A172 (cell line): ENCODE data around the genes PNPT1 and EFEMP1.

DNA sequence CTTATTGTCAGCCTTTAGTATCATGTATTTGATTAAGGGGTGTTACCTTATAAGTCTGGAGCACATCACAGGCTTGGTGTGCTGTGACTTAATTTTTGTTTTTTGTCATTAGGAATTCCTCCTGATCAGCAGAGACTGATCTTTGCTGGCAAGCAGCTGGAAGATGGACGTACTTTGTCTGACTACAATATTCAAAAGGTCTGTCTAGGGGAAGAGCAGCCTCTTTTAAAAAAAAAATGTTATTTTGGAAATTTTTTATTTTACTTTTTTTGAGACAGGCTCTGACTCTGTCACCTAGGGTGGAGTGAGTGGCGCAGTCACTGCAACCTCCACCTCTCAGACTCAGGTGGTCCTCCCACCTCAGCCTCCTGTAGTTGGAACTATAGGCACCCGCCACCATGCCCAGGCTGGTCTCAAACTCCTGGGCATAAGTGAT lies 1.5 kb downstream of the RPS27A start:
- RAMPAGE, long total RNA: no peak

DNA sequence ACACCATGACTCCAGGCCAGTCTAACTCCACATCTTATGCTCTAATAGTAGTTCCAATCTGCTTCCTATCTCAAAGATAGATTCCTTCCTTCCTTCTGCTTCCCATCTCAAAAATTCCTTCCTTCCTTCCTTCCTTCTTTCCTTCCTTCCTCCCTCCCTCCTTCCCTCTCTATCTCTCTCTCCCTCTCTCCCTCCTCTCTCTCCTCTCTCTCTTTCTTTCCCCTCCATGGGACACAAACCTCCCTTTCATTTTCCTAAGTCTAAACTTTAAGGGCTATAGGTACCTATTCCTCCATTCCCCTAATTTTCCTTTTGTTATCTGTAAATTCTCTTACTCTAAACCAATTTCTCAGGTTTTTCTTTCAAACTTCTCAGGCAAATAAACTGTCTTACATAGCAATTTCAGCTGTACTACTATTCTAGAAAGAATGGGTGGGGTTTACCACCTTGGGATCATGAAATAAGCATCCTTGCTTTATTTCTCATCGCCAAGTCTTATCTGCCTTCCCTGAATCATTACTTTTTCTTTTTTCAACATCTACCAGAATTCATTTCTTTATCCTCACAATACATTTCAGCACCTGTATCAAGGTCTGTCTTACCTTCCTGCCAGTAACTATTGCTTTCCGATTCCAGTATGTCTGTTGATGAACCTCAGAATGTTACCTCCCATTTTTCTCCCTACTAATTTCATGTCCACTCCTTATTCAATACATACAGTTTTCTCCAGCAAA lies 62.3 kb downstream of the CCDC88A start:
- RAMPAGE, long total RNA: no peak

- RAMPAGE, long total RNA: no peak
These were observed 40.1 kb upstream of the CCDC88A start for GRCh38 chr2:55459585-55460229.

DNA sequence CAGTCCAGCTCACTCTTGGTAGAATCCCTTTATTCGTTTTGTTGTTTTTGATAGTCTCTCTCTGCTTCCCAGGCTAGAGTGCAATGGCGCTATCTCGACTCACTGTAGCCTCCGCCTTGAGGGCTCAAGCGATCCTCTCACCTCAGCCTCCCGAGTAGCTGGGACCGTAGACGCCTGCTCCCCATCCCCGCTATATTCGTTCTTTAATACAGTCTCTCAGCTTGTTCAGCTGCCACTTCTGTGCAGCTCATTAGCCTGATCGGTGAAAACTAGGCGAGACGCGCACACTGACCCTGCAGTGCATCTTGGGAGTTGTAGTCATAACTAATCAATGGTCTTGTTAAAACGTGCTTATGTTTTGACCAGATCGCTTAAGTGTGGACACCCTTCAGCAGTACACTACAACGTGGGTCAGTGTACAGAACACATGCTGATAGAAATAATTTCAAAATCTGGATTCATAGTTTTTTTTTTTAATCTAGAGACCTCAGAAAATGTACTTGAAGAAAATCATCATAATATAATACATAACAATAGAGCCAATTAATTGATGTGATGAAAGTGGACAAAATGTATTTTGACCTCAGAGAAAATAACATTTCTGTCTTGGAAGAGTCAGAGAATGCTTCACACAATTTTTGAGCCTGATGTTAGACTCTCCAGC lies 1.3 kb upstream of the PPP4R3B start:
- RAMPAGE, long total RNA: no peak

DNA sequence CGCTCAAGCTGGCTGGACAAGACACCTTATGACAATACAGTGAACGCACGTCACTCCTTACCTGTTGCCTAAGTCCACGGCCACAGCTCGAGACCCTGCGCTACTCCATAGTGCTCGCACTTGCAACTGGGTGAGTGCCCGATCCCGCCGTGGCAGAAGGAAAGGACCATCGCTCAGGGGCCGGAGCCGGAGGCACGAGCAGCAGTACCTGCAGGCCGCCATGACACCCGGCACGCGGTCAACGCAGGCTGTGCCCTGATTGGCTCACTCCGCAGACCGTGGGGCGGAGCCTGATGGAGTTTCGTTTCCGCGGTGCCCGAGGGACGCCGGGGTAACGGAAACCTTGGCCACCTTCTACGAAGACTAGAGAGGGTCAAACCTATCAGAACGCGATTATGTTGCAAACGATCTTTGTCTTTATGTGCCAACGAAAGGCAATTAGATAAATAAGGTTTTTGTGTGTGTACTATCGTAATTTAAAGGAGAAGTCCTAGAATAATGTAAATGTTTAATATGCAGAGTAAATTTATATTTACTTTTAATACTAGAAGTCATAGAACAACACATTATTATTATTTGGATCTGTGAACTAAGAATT lies at the start of gene PNPT1:
Gene PNPT1, minus strand, starts transcription at position 243 of the 598 bp plus-strand sequence.
- RAMPAGE, long total RNA: start-site peak on the minus strand centred at position 237 of the sequence, 7 bp wide, 190 and 188 reads in 2 replicates

- RAMPAGE, long total RNA: start-site peak on the minus strand at chr2:55923776-55923829, 41 and 87 reads in 2 replicates
These were observed at the start of gene EFEMP1 for GRCh38 chr2:55923625-55924228. Gene EFEMP1 (minus strand): TSS chr2:55923782.

- RAMPAGE, long total RNA: no peak
These were observed 66.0 kb upstream of the CCDC85A start for GRCh38 chr2:56117699-56118298.

DNA sequence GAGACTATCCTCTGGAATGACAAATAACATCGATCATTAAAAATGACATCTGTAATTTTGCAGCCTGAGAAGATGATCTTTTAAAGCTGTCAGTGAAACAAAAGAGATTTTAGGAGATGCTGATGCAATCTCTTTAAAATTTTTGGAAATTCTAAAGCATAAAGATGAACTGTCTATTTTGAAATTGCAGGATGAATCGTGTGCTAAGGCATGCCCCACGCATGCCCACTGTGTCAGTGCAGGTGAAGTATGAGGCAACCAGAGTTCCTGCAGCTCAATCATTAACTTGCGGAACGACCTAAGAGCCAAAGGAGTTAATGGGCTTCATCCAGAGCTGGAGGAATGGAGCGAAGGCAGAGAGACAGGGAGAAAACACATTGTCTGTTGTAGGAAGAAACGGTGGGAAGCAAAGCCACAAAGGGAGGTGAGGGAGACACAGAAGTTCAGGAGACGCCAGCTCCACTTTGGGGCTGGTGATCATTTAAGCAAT lies 265.2 kb downstream of the CCDC85A start:
- RAMPAGE, long total RNA: no peak

- RAMPAGE, long total RNA: no peak
These were observed 1080.8 kb upstream of the FANCL start for GRCh38 chr2:59321885-59322343.

- RAMPAGE, long total RNA: no peak
These were observed 461.5 kb downstream of the BCL11A start for GRCh38 chr2:60091863-60092504.

DNA sequence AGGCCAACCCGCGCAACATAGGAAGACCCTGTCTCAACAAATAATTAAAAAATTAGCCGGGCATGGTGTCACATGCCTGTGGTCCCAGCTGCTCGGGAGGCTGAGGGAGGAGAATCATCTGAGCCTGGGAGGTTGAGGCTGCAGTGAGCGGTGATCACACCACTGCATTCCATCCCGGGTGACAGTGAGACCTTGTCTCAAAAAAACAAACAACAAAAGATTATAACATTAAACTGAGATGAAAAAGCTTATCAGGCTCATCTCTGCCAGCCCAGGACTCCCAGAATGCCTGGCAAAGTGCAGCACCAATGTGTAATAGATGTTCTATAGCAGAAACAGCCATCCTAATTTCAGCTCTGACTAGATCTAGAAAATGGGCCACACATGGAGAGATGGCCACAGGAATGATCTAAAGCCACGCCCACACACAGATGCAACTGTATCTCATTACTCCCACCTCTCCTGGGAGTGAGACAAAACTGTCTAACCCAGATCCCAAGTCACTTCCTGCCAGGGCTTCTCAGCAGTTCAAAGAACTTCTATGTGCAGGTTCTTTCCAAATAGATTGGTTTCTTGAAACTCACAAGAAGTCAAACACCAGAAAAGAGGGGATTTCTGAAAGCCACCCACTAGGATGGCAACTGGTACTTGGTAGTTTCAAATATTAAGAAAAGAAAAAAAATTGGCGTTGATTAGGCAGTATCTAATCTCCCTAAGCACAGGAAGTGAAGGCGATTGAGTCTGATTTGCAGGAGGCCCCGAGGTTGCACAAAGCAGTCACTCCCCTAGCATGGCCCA lies 50.8 kb downstream of the PAPOLG start:
- RAMPAGE, long total RNA: no peak

DNA sequence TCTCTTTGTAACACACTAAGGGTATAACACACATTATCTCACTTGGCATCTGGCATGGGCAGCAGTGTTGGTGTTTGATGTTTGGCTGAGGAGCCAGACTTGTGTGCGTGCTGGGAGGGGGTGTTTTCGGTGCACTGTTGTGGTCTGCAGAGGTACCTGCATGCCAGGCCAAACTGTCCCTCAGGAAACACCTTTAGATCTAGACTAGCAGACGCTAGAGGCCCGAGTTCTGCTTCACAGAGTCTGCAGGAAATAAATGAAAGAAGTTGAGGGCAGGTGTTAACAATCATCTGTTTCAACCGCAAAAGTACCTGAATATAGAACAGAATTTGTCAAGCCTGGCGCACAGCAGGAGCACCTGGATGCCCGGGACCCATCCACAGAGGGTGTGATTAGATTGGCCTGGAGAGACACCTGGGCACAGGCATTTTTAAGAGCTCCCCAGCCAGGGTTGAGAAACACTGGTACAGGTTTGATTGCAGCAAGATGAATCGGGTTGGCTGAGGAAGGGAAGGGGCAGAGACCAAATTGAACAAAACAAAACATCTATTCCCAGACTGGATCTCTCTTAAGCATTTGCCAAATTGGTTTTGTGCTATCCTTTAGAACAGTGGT lies 40.4 kb upstream of the REL start:
- RAMPAGE, long total RNA: no peak

GRCh38 chr2:61176470-61176763 lies 14.4 kb downstream of the C2orf74 start:
- RAMPAGE, long total RNA: no peak

DNA sequence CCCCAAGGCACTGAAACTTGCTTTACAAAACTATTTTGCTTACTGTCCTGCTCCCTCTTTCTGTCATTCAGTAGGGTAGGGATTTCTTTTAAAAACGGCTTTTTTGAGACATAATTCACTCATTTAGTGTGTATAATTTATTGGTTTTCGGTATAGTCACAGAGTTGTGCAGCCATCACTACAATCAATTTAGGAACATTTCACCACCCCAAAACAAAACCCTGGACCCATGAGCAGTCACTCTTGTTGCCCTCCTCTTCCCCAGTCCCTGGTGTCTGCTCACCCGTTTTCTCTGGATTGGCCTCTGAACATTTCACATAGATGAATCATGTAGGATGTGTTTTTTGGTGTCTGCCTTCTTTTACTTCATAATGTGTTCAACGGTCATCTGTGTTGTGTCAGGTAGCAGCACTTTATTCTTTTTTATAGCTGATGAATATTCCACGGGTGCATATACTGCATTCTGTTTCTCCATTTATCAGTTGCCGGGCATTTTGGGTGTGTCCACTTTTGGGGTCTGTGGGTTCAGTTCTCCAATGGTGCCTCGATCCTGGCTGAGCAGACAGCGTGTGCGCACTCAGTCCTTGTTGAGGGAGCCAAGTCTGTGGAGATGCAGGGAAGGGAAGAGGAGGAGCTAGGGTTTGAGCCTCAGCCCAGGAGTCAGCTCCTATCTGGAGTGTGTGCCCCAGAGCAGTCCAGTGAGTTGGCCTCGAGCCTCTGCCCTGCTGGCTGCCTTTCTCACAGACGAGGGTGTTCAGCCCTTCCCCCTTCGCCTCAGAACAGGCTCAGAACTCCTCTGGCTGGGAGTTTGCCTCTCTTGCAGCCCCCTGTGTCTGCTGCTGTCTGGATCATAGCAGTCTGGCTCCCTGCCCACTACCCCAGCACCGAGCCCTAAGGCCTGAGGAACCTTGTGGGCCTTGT lies 17.8 kb downstream of the C2orf74 start:
- RAMPAGE, long total RNA: no peak

- RAMPAGE, long total RNA: no peak
These were observed 19.3 kb downstream of the C2orf74 start for GRCh38 chr2:61181094-61181863.

DNA sequence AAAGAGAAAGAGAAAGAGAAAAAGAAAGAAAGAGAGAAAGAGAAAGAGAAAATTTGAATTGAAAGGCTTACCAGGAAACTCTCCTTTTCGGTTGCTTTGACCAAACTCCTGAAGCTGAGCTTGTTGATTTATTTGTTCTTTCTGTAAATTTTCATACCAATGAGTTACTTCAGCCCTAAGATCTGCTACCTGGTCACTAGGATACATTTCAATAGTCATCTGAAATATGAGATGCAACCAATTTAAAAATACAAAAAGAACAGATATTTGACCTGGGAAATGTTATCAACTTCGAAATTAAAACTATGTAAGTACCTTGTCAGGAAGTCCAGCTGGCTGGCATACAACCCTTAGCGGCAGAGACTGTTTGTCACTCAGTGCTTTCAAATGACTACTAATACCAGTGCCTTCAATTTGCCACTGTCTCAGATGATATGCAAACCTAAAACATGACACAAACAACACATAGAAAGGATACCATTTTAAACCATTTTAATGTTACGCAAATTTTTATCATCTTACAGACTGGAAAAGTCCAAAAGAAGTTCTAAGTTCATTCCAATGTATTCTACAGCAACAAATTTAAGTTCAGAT lies 149.6 kb downstream of the C2orf74 start:
- RAMPAGE, long total RNA: no peak

DNA sequence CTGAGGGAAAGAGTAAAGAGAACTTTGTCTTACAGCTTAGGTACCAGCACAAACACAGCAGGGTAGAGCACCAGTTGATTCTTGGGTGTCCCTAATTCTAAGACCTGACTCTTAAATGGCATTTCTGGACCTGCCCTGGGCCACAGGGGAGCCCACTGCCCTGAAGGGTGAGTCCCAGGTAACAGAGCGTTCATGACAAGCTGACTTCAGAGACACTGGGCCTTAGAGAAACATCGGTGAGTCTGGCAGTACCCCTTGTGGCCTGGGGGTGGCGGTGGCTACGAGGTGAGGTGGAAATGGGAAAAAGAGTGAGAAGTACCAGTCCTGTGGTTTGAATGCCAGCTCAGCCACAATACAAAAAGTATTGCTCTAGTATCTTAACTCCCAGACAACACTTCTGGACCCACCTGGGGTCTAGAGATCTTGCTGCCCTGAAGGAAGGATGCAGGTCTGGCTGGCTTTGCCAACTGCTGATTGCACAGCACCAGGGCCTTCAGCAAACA lies 44.6 kb downstream of the USP34 start:
- RAMPAGE, long total RNA: no peak

DNA sequence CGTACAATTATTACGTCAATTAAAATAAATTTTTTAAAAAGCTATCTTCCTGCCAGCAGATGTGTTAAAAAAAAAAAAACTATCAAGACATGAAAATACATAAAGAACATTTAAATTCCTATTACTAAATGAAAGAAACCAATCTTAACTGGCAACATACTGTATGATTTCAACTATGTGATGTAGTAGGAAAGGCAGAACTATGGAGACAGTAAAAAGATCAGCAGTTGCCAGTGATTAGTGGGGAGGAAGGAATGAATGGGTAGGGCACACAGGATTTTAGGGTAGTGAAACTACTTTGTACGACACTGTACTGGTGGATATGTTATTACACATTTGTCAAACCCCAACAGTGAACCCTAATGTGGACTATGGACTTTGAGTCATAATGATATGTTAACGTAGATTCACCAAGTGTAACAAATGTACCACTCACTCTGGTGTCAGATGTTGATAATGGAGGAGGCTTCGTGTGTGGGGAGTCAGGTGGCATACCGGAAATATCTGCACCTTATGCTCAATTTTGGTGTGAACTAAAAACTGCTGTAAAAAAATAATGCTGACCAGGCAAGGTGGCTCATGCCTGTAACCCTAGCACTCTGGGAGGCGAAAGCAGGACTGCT lies 27.3 kb downstream of the USP34 start:
- RAMPAGE, long total RNA: no peak

DNA sequence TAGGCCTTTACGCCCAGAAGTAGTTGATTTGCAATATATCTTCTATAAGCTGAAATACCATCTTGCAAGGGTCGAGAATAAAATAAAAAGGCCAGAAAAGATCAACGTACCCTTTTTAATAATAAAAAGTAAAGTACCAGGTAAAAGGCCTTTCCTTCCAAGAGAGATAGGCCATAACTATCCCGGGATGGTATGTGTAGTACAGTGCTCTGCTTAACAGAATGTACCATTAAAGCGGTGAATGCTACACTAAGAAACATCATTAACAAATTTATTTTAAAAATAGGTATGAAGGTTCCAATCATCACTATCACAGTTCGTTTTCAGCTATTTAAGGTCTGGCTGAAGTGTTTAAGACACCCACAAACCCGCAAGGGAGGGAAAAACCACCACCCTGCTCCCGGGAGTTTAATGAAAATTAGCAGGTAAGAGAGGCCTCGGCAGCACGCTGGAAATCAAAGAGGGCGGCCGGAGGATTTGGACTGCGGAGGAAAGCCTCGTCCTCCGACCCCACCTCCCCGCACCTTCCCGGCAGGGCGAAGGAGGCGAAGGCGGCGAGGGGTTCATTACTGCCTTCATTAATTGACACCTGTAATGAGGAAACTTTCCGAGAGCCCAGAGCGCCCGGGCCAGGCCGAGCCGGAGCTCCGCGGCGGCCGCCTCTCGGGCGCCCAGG lies 964 bp downstream of the USP34 start:
- RAMPAGE, long total RNA: no peak

- RAMPAGE, long total RNA: no peak
These were observed 3.3 kb upstream of the USP34 start for GRCh38 chr2:61474095-61474691.